RPMI7951 (cell line): ENCODE data around the genes ANKMY2, PRPS1L1 and DNAH11.

DNA sequence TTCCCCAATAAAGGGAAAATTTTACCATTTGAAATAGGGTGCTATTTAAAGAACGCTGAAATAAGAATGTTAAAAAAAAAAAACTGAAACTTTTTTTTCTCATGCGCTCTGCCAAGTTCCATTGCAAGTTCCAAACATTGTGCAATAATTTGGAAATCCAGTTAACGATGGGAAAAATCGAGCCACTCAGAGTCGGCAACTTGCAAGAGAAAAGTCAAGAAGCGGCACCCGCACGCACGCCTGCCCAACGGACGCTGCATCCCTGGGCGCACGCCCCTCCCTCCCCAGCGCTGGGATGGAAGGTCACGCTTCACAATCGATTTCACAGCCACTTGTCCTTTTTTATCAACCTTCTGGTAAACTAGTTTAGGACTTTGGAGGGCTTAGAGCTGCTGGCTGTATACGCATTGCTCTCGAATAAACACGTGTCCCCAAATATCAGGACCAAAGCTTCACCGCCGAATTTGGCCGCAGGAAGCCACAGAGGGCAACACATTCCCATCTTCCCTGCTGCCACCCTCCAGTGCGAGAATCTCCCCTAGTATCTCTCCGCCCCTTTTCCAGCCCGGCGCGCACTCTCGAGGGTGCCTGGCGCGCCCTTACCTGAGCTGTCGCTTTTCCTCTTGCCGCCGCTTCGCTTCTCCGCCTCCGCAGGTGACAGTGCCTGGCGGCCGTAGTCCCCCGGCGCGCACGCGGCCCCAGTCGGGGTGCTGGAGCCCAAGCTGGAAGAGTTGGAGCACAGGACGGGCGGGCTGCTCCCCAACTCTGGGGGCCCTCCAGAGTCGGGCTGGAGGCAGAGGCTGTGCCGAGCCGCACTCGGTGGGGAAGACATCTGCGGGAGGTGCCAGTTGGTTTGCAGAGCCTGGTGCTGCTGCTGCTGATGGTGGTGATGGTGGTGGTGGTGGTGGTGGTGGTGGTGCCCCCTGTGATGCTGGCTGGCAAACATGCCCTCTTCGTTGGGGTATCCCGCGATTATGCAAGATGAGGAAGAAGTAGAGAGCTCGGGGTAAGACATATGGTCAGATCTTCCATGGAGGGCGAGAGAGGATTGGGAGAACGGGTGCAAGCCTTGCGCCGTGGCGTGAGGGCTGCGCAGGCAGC lies 850 bp downstream of the MEOX2 start:
- RAMPAGE, long total RNA: no peak

DNA sequence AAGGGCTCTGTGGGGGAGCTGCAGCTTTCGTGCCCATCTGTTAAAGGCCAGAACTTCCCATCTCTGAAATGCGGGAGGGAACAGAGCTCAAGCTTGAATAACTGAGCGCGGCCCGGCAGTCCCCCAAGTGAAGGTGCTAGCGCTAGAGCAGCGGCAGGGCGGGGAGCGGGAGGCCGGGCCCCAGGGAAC lies 594 bp downstream of the CRPPA start:
- RAMPAGE, long total RNA: no peak

- RAMPAGE, long total RNA: no peak
Measured at GRCh38 chr7:16502289-16502718, 24.3 kb upstream of the LRRC72 start.

- RAMPAGE, long total RNA: start-site peak on the minus strand at chr7:16645723-16645765, 54 and 22 reads in 2 replicates
Measured at GRCh38 chr7:16645611-16645947, at the start of gene ANKMY2. Gene ANKMY2 (minus strand): TSS chr7:16645754.

GRCh38 chr7:16662271-16662937 lies 16.4 kb downstream of the BZW2 start:
- RAMPAGE, long total RNA: no peak

GRCh38 chr7:16847025-16847837 lies 34.6 kb downstream of the AGR3 start:
- RAMPAGE, long total RNA: no peak

GRCh38 chr7:16880667-16881084 lies 1.1 kb downstream of the AGR3 start:
- RAMPAGE, long total RNA: no peak

GRCh38 chr7:17030595-17031026 lies 148.8 kb upstream of the AGR3 start:
- RAMPAGE, long total RNA: no peak

GRCh38 chr7:17233964-17235207 lies 64.1 kb upstream of the AHR start:
- RAMPAGE, long total RNA: no peak

GRCh38 chr7:17300261-17300611 lies 1.8 kb downstream of the AHR start:
- RAMPAGE, long total RNA: no peak

DNA sequence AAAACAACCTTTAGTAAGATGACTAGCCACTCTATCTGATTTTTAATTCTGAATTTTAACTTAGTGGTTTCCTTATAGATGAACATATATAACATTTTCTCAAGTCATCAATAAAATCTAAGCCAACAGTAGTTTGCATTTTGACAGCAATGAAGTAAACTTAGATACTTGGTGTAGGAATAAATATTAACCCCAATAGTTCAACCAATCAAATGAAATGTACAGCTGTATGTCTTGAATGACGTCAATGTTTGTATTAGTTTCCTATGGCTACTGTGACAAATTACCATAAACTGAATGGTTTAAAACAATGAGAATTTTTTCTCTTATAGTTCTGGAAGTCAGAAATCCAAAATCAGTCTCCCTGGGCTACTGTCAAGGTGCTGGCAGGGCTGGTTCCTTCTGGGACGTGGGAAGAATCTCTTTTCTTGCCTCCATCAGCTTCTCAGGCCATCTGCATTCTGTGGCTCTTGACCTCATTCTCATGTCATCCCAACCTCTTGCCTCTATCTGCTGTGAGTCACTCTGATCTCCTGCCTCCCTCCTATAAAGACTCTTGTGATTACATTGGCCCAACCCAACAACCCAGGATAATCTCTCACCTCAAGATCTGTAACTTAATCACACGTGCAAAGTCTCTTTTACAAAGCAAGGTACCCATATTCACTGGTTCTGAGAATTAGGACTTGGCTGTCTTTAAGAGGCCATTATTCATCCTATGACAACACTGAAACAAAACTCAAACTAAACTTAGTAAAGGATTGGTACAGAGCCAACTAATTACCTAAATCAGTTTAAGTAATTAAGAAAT lies 73.6 kb downstream of the AHR start:
- RAMPAGE, long total RNA: no peak

- RAMPAGE, long total RNA: no peak
Measured at GRCh38 chr7:18027552-18028063, at the start of gene PRPS1L1. Gene PRPS1L1 (minus strand): TSS chr7:18027846.

DNA sequence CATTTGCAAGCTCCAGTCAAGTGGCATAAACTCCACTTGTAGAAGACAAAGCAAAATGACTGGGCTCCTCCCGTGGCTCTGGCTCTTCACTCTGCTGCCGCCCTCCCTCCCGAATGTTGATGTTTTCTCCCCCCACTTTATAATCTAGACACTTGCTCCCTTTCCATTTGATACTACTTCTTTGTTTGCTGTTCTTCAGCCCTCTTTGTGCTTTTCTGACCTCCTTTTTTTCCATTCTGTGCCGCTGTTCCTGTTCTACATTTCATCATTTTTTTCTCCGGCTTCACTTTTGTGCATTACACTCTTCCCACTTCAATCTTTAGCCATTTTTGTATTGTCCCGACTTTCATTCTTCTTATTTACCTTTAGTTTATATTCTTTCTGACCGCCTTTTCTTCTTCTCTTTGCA lies 22.7 kb upstream of the ITGB8 start:
- RAMPAGE, long total RNA: no peak

GRCh38 chr7:20330083-20330819 lies 449 bp upstream of the ITGB8 start:
- RAMPAGE, long total RNA: no peak

DNA sequence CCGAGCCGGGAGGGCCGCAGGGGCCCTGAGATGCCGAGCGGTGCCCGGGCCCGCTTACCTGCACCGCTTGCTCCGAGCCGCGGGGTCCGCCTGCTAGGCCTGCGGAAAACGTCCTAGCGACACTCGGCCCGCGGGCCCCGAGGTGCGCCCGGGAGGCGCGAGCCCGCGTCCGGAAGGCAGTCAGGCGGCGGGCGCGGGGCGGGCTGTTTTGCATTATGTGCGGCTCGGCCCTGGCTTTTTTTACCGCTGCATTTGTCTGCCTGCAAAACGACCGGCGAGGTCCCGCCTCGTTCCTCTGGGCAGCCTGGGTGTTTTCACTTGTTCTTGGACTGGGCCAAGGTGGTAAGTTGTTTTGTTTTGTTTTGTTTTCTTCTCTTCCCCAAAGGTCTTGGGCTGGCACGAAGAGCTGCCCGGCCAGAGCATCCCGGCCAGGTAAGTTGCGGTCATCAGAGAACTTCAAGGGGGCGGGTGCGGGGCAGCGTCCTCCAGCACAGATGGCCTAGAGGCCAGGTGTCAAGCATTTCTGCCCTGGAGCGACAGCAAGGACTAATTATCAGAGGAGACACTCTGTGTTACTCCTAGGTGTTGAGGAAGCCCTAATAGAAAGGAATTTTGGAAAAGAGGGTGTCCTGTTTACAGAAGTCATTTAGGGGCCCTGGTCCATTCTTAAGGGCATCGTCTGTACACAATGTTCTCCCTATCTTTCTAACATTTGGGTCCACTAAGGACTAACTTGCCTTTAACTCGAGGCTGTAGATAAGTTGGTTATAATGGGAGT lies 1.1 kb downstream of the ITGB8 start:
- RAMPAGE, long total RNA: start-site peak on the minus strand centred at position 169 of the sequence, 60 bp wide, 50 and 18 reads in 2 replicates

GRCh38 chr7:20340008-20340590 lies 9.4 kb downstream of the ITGB8 start:
- RAMPAGE, long total RNA: no peak

GRCh38 chr7:20599093-20599491 lies 16.4 kb upstream of the ABCB5 start:
- RAMPAGE, long total RNA: no peak

- RAMPAGE, long total RNA: no peak
Measured at GRCh38 chr7:20797643-20798756, 11.3 kb upstream of the SP8 start.

- RAMPAGE, long total RNA: no peak
Measured at GRCh38 chr7:21344784-21345453, 83.0 kb upstream of the SP4 start.

DNA sequence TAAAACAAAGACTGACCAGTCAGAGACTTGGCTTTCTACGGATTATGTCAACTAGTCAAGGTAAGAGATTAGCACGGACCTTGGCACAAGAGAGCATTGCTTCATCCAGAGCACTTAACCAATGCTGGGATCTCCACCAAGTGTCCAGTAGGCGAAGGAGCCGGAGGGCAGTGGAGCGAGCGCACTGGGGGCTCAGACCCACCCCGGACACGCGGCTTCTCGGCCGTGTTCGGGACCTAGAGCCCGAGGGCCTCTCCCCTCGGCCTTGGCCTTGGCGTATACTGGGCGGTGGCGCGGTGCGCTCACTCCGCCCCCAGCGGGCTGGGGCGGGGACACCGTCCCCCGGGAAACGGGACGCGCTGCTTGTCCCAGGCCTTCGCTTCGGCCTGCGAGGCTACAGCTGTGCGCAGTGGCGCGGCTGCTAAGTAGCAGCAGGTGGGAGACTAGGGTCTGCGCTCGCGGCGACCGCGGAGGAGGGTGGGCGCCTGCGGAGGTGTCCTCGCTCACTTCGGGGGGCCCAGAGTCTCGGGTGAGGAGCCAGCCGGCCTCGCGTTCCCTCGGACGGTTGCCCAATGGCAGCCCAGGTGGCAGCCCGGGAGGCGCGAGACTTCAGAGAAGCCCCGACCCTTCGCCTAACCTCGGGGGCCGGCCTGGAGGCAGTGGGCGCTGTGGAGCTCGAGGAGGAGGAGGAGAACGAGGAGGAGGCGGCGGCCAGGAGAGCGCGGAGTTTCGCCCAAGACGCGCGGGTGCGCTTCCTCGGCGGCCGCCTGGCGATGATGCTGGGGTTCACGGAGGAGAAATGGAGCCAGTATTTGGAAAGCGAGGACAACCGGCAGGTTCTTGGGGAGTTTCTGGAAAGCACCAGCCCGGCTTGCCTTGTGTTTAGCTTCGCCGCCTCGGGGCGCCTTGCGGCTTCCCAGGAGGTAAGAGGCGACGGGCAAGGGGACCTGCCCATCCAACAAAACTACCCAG lies at the start of gene DNAH11:
DNAH11 (plus strand) TSS at position 366 of the 972 bp plus-strand sequence.
- RAMPAGE, long total RNA: no peak